Breast epithelium (tissue), 2 donors: ENCODE measurements around the gene DMRT1.

- PRO-cap, result no peak
- RAMPAGE, long total RNA, 2 experiments, result no peak in any of the 2 experiments
Observed at GRCh38 chr9:14502-15150, 14.6 kb downstream of the WASHC1 start.

GRCh38 chr9:219721-220177 is 5.1 kb downstream of the DOCK8 start:
- PRO-cap, result no peak
- RAMPAGE, long total RNA, 2 experiments, result no peak in any of the 2 experiments

GRCh38 chr9:585266-585927 is 80.9 kb downstream of the KANK1 start:
- PRO-cap, result no peak
- RAMPAGE, long total RNA, 2 experiments, result no peak in any of the 2 experiments

GRCh38 chr9:589052-589827 is 84.7 kb downstream of the KANK1 start:
- PRO-cap, result no peak
- RAMPAGE, long total RNA, 2 experiments, result no peak in any of the 2 experiments

DNA sequence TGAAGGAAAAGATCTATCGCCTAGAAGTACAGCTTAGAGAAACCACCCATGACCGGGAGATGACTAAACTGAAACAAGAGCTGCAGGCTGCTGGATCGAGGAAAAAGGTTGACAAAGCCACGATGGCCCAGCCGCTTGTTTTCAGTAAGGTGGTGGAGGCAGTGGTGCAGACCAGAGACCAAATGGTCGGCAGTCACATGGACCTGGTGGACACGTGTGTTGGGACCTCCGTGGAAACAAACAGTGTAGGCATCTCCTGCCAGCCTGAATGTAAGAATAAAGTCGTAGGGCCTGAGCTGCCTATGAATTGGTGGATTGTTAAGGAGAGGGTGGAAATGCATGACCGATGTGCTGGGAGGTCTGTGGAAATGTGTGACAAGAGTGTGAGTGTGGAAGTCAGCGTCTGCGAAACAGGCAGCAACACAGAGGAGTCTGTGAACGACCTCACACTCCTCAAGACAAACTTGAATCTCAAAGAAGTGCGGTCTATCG is 129.3 kb upstream of the DMRT1 start:
- PRO-cap, result no peak
- RAMPAGE, long total RNA, 2 experiments, result no peak in any of the 2 experiments

DNA sequence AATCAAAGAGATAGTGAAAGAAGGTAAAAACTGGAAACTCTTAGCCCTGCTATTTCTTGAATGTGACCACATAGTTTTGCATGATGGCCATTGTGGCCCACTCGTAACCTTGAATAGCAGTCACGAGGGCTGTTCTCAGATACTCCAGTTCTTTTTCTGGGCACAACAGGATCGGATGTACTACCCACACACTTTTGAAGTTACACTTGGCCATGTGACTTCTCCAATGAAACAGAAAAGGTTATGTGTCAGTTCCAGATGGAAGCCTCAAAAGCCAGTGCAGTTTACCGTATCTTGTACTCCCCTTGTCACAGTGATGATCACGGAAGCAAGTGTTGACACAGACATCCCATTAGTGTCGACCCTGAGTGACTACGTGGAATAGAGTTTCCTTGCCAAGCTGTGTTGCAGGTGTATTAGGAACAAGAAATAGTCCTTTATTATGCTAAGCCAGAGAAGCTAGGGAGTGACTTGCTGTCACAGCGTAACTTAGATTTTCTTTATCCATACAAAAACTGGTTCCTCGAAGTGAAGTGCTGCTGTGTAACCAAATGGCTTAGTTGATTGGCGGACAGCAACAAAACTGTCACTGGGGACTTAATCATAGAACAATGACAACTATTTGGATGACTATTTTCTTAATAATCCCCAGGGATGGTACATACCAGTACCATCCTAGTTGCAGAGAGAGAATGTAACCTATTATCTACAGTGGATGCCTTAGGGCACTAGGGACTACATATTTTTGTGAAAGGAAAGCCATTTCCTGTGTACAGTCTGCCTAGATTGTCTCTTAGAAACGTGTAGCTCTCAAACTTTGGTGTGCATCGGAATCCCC is 90.2 kb upstream of the DMRT1 start:
- PRO-cap, result no peak
- RAMPAGE, long total RNA, 2 experiments, result no peak in any of the 2 experiments

- PRO-cap, result no peak
- RAMPAGE, long total RNA, 2 experiments, result no peak in any of the 2 experiments
Observed at GRCh38 chr9:818071-818687, 23.3 kb upstream of the DMRT1 start.

DNA sequence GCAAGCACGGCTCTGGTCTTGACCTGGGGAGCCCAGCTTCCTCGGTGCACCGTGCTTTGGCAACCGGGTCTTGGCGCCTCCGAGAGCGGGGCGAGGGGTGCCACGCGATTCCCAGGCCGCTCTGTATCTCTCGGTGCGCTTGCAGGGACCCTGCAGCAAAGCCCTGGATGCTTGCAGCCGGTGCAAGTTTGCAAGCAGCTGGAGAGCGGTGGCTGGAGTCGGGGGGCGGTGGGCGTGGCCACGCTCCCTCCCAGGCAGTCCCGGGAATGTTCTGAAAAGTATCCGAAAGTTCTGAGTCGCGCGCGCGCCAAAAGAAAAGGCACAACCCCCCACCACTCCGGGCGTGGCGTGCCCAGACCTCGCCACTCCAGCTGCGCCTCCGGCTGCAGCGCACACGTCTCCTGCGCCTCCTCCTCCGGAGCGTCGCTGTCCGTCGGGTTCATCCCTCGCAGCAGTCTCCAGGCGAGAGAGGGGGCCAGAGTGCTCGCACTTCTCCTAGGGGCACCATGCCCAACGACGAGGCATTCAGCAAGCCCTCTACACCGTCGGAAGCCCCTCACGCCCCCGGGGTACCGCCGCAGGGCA is at the start of gene DMRT1:
Gene DMRT1, plus strand, starts transcription at position 365 of the 585 bp plus-strand sequence.
- PRO-cap, result no peak
- RAMPAGE, long total RNA, 2 experiments, result no peak in any of the 2 experiments

DNA sequence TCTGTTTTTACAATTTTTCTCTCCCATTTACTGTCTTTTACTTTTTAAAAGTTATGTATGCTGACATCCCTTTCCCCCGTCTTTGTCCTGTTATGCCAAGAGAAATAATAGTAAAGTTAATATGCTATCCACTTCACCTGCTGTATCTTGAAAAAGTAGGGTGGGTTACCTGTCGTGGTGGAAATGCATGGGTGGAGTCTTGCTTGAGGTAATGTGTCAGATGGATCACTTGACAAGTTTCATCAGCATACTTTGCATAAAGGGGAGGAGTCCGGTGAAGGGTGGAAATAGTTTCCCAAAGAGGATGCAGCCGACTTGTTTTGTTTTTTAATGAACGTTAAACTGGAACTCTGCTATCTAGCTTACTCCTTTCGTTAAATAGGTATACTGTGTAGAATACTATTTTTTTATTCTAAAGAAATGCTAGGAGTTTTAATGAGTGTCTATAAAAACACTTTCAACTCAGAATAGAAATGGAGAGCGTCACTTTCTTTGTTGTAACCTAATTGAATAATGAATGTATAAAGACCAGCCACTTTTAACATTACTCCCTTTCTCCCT is 9.0 kb upstream of the DMRT3 start:
- PRO-cap, result no peak
- RAMPAGE, long total RNA, 2 experiments, result no peak in any of the 2 experiments

- PRO-cap, result no peak
- RAMPAGE, long total RNA, 2 experiments, result no peak in any of the 2 experiments
Observed at GRCh38 chr9:1200879-1201389, 150.8 kb downstream of the DMRT2 start.

- PRO-cap, result no peak
- RAMPAGE, long total RNA, 2 experiments, result no peak in any of the 2 experiments
Observed at GRCh38 chr9:1939496-1939712, 75.7 kb upstream of the SMARCA2 start.

GRCh38 chr9:2026331-2027578 is 11.6 kb downstream of the SMARCA2 start:
- PRO-cap, result no peak
- RAMPAGE, long total RNA, 2 experiments, result no peak in any of the 2 experiments

DNA sequence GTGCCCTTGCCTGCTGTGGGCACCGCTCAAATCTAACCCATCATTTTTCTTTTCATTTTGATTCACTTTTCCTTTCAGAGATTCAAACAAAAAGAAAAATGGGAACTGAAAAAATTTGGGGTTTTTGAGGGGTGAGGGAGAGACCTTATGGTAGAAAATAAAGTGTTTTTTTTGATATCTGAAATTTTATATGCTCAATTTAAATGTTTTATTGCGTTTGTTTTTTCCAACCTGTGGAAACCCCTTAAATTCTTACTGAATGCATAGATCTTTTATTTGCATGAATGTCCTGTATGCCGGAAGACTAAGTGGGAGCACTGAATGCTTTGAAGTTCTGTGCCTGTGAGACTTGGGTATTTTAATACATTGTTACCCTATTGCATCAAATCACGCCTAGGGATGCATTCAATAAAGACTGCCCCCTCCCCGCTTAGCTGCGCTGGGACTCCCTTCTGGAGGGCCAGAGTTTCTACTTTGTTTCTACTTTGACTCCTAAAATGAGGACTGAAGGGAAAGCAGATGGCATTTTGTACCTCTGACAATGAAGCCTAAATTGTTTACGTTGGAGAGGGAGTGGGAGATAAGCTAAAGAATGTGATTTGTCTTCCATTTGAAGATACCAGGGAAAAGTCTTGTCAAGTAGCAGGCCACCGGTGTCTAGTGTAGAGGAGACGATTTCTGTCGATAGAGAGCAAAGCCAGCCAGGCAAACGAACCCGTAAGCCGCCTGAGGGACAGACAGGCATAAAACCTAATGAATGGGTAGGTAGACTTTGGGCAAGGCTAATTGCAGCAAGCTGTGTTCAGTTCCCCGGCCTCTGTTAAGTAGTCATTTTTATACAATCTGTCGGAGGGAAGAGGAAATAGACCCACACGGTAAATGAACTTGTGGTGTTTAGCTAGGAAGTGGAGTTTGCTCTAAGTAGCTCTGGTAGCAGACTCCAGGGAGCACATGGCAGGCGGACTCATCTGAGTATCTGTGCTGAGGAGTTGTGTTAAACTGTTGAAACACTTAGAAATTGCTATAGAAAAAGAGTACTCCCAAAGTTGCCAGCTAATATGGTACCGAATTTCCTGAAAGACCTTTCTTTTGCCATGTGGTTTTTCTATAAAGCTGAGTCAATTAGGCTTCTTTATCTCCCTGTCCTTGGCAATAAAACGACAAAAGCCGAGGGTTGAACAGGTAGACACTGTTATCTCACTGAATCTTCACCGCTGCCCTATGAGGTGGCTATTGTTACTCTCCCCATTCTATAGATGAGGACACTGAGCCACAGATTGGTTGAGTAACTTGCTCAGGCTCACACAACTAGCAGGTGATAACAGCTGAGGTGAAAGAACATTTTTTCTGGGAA is 28.7 kb downstream of the SMARCA2 start:
- PRO-cap, result no peak
- RAMPAGE, long total RNA, 2 experiments, result no peak in any of the 2 experiments

DNA sequence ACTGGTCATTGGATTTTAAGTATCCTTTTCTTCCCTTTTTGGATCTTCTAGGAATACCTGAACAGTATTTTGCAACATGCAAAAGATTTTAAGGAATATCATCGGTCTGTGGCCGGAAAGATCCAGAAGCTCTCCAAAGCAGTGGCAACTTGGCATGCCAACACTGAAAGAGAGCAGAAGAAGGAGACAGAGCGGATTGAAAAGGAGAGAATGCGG is 43.0 kb downstream of the SMARCA2 start:
- PRO-cap, result no peak
- RAMPAGE, long total RNA, 2 experiments, result no peak in any of the 2 experiments

- PRO-cap, result no peak
- RAMPAGE, long total RNA, 2 experiments, result no peak in any of the 2 experiments
Observed at GRCh38 chr9:2119208-2119795, 104.2 kb downstream of the SMARCA2 start.

- PRO-cap, result no peak
- RAMPAGE, long total RNA, 2 experiments, result no peak in any of the 2 experiments
Observed at GRCh38 chr9:2125842-2126211, 110.7 kb downstream of the SMARCA2 start.

DNA sequence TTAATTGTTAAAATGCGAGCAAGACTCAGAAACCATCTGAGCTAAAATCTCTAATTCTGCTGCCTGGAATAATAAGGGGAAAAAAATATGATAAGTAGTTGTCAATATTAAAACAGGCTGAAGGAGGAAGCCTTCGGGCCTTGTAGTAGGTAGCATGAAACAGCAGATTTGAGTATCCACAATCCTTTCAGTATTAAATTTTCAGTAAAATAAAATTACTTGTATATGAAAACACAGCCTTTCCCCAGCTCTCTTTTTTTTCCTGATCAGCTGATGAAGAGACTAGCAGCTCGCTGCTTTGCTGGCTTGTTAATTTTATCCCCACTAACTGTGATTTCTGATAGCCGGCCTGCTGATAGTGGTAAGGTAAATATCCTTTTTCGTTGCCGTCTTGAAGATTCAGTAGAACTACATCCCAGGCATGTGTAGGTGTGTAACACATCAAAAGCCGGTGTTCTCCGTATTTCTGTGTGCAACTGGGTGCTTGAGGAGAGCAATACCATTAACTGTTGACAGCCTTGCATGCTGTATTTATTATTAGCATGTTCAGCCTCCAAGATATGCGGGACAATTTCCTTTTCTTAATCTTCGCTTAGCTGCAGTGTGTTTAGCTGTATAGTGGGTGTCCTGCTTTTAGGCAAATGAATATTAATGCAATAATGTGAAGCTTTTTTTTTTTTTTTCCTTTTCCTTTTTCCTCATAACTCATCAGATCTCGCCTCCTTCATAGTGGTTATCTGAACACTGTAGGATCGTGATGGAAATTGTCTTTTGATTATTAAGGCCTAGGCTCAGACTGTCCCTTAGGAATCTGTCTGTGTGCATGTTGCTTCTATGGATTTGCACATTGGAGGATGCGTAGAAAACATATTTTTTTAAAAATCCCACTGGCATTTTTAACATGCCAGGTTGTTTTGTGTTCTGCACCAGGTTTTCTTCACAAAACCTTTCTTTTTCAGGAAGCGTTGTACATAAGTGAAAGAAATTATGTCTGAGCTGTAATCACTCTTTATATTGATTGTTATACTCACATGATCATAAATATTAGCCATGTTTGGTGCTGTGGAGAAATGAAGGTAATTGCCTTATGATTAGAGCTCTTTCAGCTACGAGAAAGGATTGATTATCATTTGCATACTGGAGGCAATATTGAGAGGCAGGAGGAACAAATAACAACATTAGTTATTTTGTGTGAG is 144.8 kb downstream of the SMARCA2 start:
- PRO-cap, result no peak
- RAMPAGE, long total RNA, 2 experiments, result no peak in any of the 2 experiments

GRCh38 chr9:2181158-2182435 is 166.4 kb downstream of the SMARCA2 start:
- PRO-cap, result no peak
- RAMPAGE, long total RNA, 2 experiments, result no peak in any of the 2 experiments

DNA sequence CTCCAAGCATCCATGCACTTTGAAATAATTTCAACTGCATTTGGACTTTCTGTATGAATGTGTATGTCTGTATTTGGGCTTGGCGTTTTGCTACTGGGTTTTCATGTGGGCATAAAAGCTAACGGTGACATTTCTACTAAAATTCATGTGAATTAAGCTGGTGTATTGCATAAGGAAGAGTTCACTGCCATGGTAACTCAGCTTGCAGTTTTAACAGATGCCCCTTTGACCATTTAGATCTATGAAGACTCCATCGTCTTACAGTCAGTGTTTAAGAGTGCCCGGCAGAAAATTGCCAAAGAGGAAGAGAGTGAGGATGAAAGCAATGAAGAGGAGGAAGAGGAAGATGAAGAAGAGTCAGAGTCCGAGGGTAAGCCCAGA is 170.7 kb downstream of the SMARCA2 start:
- PRO-cap, result no peak
- RAMPAGE, long total RNA, 2 experiments, result no peak in any of the 2 experiments

DNA sequence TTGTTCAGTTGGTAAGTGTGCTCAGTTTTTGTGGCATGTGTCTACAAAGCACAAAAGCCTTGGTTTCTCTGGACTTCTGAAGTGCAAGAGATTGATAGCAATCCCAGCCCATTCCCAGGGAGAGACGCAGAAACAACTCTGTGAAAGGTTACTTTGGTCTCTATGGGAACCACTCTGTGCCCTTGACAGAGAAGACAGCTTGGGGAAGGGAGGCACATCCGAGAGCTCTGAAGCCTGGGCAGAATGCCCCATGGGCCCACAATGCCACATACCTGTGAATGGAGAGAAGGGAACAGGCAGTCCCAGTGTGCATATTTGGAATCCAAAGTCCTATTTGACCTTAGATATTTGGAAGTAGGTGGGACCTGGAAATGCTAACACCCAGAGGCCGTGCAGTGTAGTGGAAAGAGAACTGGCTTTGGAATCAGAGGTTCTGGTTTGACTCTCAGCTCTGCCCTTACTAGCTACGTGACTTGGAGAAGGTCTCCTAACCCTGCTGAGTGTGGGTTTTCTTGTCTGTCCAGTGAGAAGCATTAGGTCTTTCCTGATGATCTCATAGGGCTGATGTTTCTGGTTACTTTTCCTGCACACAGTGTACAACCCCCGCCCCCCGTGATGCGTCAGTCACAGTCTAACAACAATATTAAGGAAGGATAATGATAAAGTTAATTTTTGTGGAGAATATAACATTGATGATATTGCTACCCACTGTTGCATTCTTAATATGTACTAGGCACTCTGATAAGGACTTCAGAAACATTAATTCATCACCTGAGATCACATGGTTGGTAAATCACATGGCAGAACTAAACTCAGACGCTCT is 194.1 kb upstream of the VLDLR start:
- PRO-cap, result no peak
- RAMPAGE, long total RNA, 2 experiments, result no peak in any of the 2 experiments